Gastrocnemius medialis (tissue), 3 donors: ENCODE measurements around a stretch of chr9.

GRCh38 chr9:62871-63276, 33.6 kb upstream of the WASHC1 start:
- PRO-cap = no peak
- RAMPAGE, long total RNA, 3 experiments = no peak in any of the 3 experiments

DNA sequence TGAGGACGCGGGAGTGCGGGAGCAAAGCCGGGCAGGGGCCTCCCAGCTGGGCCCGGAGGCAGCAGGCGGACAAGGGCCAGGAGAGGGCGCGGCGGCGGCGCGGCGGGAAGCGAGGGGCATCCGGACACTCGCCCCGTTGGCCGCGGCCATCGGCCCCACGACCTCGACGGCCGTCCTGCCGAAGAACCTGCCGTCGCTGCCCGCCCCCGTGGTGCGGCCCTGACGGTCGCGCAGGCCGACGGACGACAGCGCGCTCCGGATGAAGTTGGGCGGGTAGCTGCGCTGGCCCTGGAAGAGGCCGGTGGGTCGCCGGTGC, 43.7 kb upstream of the WASHC1 start:
- PRO-cap = no peak
- RAMPAGE, long total RNA, 3 experiments = no peak in any of the 3 experiments

DNA sequence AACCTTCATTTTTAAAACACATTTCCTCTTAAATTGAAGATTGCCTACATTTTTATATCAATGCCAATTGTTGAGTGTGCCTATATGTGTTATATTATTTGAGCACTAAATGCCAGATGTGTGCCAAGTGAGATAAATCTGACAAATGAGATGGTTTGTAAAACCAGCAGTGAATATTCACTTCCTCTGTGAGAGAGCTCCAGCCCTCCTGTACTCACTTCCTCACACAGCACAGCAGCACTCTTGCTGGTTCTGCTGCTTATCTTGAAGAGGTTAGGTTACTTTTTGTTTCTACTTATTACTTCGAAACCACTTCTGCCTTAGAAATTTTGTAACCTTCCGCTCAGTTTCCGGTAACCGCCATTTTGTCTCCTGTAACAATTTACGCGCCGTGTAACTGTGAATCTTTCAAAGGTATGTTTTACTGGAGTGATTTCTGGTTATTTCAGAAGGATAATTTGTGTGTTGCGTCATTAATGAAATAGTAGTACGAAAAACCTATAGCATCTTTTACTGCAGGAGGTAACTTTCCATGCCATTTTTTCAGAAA, 58.1 kb downstream of the DOCK8 start:
- PRO-cap = no peak
- RAMPAGE, long total RNA, 3 experiments = no peak in any of the 3 experiments

GRCh38 chr9:375357-375607, 129.2 kb upstream of the KANK1 start:
- PRO-cap = no peak
- RAMPAGE, long total RNA, 3 experiments = no peak in any of the 3 experiments

DNA sequence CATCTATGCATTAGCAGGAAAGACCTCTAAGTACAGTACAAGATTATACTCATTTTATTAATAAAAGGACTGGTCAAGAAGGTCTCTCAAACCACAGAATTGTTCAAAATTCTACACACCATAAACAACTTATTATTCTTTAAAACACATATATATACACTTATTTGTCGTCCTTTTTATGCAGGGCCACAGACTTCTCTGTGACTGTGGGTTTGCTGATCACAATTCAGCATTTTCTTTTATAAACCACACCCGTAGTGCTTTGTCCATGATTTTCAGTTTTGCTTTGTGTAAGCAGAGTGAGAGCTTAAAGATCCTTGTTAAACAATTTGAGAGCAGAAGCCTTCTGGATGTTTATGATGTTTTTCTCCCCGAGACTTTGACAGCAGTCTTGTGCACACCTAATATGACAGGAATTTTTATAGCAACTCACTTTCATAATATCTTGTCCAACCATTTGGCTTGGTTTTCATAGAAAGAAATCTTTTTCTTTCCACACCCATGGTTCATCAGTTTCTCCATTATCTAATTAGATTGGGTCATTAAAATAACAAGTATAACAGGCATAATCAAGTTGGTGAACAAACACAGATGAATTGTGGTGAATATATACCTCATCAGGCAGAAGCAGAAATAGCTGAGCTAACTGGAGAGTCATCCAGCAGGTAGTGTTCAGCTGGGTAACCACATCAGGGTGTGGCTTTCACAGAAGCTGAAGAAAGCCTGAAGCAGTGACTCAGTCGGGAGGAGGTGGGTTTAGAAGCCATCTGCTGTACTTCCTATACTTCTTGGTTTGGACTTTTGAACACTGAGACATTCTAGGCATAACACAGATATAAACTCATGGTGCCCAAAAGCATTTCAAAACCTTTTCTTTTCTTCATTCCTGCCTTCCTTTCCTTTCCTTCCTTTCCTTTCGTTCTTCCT, 57.1 kb upstream of the KANK1 start:
- PRO-cap = no peak
- RAMPAGE, long total RNA, 3 experiments = no peak in any of the 3 experiments

DNA sequence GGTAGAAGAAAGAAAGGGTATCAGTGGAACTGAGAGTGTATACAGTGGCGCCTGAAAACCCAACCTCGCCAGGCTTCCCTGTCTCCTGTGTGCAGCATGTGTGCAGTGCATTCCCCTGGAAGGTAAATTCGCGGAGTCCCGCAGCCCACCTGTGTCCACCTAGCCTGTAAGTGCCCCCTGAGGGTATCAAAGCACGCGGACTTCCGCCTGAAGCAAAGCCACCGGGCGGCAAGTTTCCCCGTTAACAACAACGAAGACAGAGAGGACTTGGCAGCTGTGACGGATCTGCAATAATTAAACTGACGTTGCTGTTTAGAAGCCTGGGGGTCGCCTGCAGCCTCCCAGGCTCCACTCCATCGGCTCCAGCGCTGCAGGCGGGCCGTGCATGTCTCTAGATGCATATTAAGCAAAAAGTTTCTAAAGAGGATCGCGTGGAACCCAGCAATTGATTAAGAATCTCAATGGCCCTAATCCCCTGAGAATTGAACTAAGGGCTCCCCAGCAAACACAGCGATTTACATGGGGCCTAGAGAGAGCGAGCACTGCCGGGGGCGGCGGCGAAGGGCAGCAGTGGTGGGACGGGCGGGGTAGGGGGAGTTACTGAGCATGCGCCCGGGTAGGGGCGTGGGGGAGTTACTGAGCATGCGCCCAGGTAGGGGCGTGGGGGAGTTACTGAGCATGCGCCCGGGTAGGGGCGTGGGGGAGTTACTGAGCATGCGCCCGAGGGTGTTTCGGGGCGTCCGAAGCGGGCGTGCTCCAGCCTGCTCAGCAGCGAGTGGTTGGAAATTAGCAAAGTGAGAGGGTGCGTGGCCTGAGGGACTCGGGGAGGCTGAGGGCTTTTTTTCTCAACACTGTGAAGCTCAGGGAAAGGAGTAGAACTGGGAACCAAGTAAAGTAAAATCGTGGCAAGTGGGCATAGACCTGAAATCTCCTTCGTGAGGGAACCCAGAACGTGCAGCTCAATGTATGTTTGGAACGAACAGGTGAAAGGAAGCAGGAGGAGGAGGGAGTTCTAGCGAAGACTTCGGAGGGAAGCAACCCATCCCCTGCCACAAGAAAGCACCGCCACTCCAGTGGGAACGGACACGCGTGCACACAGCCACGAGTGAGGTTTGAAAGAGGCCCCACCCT, 34.6 kb upstream of the KANK1 start:
- PRO-cap = bidirectional peak, plus-strand start at position 723 of the sequence, minus-strand start at position 569 of the sequence
- RAMPAGE, long total RNA, 3 experiments = no peak in any of the 3 experiments

GRCh38 chr9:560474-561103, 56.1 kb downstream of the KANK1 start:
- PRO-cap = no peak
- RAMPAGE, long total RNA, 3 experiments = no peak in any of the 3 experiments

- PRO-cap = no peak
- RAMPAGE, long total RNA, 3 experiments = no peak in any of the 3 experiments
Observed at GRCh38 chr9:711210-712159, 130.0 kb upstream of the DMRT1 start.

DNA sequence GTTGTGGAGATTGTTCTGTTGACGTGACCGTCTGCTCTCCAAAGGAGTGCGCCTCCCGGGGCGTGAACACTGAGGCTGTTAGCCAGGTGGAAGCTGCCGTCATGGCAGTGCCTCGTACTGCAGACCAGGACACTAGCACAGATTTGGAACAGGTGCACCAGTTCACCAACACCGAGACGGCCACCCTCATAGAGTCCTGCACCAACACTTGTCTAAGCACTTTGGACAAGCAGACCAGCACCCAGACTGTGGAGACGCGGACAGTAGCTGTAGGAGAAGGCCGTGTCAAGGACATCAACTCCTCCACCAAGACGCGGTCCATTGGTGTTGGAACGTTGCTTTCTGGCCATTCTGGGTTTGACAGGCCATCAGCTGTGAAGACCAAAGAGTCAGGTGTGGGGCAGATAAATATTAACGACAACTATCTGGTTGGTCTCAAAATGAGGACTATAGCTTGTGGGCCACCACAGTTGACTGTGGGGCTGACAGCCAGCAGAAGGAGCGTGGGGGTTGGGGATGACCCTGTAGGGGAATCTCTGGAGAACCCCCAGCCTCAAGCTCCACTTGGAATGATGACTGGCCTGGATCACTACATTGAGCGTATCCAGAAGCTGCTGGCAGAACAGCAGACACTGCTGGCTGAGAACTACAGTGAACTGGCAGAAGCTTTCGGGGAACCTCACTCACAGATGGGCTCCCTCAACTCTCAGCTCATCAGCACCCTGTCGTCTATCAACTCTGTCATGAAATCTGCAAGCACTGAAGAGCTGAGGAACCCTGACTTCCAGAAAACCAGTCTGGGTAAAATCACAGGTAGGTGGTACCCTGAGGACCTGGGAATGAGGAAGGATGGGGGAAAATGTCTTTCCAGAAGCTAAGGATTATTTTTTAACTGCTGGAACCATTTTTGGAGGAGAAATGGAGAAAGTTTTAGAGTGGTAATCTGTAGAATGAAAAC, 128.6 kb upstream of the DMRT1 start:
- PRO-cap = no peak
- RAMPAGE, long total RNA, 3 experiments = no peak in any of the 3 experiments

DNA sequence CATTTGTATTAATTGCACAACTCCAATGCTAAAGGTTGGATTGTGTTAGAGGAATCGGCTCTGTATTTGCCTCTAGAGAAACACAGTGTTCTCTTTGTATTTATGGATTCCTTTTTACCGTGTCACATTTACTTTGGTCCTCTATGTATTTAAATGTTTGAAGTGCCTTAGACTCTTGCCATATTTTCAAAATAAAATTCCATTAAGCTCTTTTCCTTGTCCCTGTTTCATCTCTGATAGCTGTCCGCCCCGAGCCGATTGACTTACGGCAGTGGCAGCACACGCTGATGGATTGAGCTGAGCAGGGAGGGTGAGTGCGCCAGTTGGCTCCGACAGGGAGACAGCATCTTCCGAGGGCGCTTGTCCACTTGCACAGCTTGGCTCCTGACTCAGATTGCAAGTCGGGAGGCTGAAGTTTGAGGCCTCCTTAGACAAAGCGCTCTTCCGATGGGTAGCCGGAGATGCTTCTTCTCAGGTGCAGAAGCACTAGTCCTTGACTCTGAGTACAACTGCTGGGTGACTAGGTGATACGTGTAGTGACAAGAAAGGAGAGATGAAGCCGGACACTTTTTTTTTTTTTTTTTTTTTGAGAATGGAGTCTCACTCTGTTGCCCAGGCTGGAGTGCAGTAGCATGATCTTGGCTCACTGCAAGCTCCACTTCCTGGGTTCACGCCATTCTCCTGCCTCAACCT, 95.5 kb upstream of the DMRT1 start:
- PRO-cap = no peak
- RAMPAGE, long total RNA, 3 experiments = no peak in any of the 3 experiments

DNA sequence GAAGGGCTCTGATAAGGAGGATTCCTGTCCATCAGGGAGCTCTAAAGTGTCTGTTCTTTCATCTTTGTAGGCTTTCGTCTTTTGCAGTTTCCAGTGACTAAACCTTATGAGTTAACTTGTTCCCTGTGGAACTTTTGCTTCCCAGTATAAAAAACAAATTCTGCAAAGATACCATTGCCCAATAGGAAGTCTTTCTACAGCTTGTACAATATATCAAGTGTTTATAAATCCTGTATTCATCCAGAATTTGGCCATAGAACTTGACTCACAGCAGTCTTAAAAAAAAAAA, 89.5 kb upstream of the DMRT1 start:
- PRO-cap = no peak
- RAMPAGE, long total RNA, 3 experiments = no peak in any of the 3 experiments

GRCh38 chr9:972435-973352, 3.8 kb upstream of the DMRT3 start:
- PRO-cap = no peak
- RAMPAGE, long total RNA, 3 experiments = no peak in any of the 3 experiments

DNA sequence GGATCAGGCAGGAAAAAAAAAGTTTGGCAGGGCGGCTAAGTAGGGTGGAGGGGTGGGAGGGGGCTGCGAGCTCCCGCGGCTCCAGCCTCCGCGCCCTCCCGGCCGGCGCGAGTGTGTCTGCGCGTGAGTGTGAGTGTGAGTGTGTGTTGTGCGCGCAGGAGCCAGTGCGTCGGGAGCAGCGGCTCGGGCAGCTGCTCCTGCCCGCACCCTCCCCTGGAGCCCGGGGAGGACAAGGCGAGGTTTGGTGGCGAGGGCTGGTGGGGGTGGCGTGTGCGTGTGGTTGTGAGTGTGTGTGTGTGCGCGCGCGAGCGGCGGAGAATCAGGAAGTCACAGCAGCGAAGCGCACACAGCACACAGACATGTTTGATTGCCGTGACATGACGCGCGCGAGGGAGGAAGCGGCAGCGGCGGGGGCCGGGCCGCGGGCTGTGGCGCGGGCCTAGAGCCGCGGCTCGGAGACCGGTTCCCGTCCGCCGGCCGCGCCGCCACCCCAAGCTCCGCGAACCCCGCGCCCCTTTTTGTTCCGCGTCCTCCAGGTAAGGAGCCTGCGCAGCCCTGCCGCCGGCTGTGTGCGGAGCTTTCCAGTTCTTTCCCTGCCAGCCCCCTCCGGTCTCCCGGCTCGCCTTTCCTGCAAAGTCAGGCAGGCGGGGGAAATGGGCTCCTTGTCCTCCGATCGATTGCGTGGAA, 2.3 kb downstream of the SMARCA2 start:
- PRO-cap = bidirectional peak, plus-strand start at position 164 of the sequence, minus-strand start at position 115 of the sequence; bidirectional peak, plus-strand start at position 352 of the sequence, minus-strand start at position 369 of the sequence
- RAMPAGE, long total RNA, 3 experiments = start-site peak on the plus strand in 3 of 3 experiments, centred at positions 145 to 425 of the sequence, 18 to 43 reads per replicate

GRCh38 chr9:2234659-2235184, 219.6 kb downstream of the SMARCA2 start:
- PRO-cap = no peak
- RAMPAGE, long total RNA, 3 experiments = no peak in any of the 3 experiments

GRCh38 chr9:2761071-2761736, 43.9 kb downstream of the KCNV2 start:
- PRO-cap = no peak
- RAMPAGE, long total RNA, 3 experiments = no peak in any of the 3 experiments

DNA sequence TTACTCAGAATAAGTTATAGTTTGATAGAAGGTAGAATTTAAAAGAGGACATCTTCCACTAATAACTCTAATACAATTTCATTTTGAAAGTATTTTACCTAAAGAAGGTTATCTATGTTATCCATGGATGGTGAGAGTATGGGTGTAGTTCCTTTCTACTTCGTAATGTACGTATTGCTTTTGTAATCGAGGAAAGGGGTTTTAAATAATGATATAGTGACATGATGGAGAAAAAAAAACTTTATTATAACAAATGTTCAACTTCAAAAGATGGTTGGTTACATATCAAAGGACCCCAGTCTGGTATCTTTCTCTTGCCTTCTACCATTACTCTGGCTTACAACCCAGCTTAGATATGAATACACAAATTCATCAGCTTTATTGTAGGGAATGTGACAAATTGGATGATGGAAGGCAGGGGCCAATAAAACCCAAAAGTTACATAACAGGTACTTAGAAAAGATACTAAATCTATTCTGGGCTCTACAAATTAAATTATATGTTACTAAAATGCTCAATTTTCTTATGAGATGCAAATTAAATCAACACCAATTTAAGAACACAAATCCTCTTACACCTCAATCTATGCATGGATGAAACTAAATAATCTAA, 65.9 kb downstream of the RFX3 start:
- PRO-cap = no peak
- RAMPAGE, long total RNA, 3 experiments = no peak in any of the 3 experiments

DNA sequence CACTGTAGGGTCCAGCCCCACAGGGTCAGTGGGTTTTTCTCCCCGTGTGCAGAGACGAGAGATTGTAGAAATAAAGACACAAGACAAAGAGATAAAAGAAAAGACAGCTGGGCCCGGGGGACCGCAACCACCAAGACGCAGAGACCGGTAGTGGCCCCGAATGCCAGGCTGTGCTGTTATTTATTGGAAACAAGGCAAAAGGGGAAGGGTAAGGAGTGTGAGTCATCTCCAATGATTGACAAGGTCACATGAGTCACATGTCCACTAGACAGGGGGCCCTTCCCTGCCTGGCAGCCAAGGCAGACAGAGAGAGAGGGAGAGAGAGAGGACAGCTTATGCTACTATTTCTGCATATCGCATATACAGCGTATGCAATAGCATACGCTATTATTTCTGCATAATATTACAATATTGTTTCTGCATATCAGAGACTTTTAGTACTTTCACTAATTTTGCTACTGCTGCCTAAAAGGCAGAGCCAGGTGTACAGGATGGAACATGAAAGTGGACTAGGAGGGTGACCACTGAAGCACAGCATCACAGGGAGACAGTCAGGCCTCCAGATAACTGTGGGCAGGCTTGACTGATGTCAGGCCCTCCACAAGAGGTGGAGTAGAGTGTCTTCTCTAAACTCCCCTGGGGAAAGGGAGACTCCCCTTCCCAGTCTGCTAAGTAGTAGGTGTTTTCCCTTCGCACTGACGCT, 50.4 kb downstream of the RFX3 start:
- PRO-cap = no peak
- RAMPAGE, long total RNA, 3 experiments = no peak in any of the 3 experiments

DNA sequence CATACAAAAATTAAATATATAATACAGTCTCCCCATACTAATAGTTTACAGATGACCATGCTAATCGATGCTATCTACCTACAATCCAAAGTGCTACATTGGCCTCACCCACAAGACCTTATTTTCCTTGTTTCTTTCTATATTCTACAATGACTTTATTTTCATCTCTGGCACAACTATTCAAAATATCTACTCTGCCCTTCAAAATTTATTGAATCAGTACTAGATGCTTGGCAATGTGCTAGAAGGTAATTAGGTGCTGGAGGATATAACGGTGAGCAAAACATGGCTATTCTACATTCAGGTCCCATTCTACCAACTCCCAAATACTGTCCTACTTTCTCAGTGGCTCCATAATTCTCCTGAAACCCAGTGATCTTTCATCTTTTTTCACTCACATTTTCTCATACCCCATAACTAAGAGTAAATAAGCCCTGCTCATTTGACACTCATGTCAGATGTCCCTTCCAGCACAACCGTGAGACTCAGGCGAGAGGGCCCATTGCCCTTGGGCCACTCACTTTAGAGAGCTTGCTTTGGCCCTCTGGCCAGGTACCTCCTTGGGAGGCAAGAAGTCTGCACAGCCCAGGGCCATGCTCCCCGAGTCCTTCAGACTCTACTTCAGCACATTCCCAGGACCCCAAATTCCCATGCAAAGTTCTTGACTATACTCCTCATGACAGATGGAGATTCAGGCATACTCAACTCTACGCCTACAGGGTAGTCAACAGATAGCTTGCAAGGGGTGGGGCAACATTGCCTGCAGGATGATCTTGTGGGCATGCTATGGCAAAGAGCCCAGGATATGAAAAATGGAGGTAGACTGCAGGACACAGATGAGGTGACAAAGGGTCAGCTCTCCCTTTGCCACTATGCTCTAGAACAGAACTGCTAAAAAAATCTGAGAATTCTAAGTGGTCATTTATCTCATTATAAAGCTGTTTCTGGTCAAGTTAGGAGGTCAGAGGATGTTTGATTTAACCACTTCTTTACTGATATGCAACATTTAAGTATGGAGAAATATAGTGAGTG, 33.6 kb downstream of the RFX3 start:
- PRO-cap = no peak
- RAMPAGE, long total RNA, 3 experiments = no peak in any of the 3 experiments

GRCh38 chr9:3513486-3514077, 12.2 kb downstream of the RFX3 start:
- PRO-cap = no peak
- RAMPAGE, long total RNA, 3 experiments = no peak in any of the 3 experiments

- PRO-cap = no peak
- RAMPAGE, long total RNA, 3 experiments = no peak in any of the 3 experiments
Observed at GRCh38 chr9:3527615-3527953, 1.8 kb upstream of the RFX3 start.